Mesangial cell (primary cell): ENCODE results near the genes OR6X1, OR10D3, OR8G5 and PKNOX2.

DNA sequence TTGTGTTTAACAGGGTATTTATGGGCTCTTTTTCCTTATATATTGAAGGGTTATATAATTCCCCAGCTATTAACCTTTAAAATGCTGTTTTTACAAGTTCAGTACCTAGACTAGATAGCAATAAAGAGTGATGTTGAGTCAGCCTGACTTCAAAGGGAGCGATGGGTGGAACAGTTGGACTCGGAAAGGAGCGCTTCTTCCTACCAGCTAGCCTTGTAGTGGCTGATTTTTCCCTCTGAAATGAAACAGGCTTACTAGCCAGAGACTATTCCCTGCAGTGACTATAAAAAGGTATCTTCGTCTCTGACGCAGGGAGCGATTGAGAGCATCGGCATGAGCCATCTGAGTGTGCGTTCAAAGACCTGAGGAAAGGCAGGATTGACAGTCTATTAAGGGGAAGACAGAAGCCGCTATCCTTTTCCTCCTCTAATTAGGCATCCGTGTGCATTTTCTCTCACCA, 66.0 kb upstream of the GRAMD1B start:
- RAMPAGE, long total RNA = no peak

DNA sequence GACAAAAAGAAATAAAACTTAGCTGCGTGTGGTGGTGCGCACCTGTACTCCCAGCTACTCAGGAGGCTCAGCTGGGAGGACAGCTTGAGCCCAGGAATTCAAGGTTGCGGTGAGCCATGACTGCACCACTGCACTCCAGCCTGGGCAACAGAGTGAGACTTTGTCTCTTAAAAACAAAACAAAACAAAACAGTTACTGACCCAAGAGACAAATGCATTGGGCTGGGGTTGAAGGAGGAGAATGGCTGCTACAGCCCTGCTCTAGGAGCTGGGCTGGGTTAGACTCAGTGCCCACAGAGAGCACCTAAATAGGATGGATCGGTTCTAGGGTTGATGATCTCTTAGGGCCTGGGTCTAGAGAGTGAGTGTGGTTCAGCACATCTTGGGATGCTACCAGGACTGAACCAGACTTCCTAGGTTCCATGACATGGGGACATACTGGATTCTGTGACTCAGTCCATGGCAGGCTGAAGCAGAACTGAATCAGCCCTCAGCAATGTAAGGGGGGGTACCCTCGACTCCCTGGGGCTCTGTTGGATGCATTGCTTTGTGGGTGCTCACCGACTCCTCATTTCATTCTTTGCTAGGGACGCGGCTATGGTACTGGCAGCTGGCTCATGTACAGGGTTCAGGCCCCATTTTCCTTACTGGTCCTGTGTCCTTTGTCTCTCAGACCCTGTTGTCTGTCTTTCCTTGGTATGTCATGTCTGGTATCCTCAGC, 883 bp upstream of the GRAMD1B start:
- RAMPAGE, long total RNA = no peak

DNA sequence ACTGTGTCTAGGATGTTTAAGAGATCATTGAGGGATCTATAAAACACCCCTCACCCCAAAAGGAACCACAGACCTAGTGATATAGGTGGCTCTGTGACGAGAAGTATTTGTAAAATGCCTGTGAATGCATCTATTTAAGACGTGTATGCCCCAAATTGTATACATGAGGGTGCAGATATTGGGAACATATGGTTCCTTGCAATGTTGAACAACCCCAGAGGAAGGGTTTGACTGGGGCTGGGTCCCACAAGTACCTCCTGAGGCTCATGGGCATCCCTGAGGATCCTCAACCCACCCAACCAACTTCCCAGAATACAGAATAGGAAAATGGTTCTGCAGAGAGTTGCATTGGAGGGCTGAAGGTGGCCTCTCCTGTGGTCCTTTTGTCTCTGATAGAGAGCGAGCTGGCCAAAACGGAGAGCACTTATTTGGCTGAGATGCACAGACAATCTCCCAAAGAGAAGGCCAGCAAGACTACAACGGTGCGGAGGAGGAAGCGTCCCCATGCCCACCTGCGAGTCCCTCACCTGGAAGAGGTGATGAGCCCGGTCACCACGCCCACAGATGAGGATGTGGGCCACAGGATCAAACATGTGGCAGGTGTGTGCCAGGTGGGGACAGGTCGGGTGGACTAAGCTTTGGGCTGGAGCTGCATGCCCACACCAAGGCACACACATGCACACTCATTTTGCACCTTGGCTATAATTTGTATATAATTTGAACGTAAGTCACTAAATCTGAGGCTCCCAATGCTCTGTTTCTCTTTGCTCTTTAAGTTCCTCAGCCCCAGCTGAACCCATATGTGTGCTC, 41.2 kb downstream of the SCN3B start:
- RAMPAGE, long total RNA = no peak

DNA sequence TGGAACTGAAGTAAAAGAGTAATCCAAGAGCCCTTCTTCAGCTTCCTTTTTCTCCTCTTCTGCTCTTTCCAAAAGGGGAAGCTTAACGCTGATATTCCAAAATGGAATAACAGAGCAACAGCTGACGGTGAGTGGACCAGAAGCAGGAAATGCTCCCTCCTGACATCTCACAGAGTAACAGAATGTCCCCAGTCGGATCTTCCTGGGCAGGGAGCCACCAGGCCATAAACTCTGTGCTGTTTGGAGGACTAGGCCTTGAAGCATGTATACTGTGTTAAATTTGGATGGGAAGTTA, 920 bp upstream of the SCN3B start:
- RAMPAGE, long total RNA = no peak

- RAMPAGE, long total RNA = no peak
Observed at GRCh38 chr11:123742236-123742801, 859 bp upstream of the ZNF202 start.

GRCh38 chr11:123754337-123754789, at the start of gene OR6X1:
OR6X1 (minus strand) TSS chr11:123754518.
- RAMPAGE, long total RNA = no peak

- RAMPAGE, long total RNA = no peak
Observed at GRCh38 chr11:124183168-124183539, at the start of gene OR10D3. OR10D3 (plus strand) TSS chr11:124183345.

GRCh38 chr11:124256261-124256590, at the start of gene OR8G5:
OR8G5 (plus strand) TSS chr11:124256376.
- RAMPAGE, long total RNA = no peak

DNA sequence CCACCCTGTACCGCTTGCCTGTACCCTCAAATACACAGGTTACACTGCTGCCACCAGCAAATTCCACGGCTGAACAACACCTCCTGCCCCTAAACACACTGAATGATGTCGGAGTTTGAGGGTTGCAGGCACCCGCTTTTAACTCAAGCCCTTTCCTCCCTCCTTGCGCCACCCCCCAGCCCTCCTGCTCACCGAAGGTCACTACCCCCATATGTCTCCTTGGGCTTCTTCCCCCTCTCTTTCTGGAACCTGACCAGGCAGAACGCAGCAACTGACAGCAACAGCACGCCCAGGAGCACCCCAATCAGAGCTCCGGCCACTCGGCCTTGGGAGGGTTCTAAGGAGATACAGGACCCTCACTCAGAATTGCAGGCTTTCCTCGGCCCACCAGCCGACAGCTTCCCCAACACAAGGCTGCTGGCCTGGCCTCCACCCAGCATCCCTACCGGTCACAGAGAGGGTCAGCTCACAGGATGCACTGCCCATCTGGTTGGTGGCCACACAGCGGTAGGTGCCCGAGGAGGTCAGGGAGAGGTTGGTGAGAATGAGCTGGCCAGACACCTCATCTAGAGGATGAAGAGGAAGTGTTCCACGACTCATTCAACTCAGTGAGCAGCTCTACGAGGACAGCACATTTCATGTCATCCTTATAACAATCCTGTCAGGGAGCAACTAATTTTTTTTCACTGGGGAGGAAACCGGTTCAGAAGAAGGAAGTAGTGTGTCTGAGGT, 3.7 kb downstream of the VSIG2 start:
- RAMPAGE, long total RNA = no peak

GRCh38 chr11:124798870-124799295, 1.3 kb downstream of the MSANTD2 start:
- RAMPAGE, long total RNA = no peak

GRCh38 chr11:124878183-124878703, 13.0 kb downstream of the ROBO3 start:
- RAMPAGE, long total RNA = no peak

GRCh38 chr11:124879661-124880635, 14.7 kb downstream of the ROBO3 start:
- RAMPAGE, long total RNA = no peak

- RAMPAGE, long total RNA = no peak
Observed at GRCh38 chr11:124881964-124882931, 15.4 kb downstream of the ROBO4 start.

DNA sequence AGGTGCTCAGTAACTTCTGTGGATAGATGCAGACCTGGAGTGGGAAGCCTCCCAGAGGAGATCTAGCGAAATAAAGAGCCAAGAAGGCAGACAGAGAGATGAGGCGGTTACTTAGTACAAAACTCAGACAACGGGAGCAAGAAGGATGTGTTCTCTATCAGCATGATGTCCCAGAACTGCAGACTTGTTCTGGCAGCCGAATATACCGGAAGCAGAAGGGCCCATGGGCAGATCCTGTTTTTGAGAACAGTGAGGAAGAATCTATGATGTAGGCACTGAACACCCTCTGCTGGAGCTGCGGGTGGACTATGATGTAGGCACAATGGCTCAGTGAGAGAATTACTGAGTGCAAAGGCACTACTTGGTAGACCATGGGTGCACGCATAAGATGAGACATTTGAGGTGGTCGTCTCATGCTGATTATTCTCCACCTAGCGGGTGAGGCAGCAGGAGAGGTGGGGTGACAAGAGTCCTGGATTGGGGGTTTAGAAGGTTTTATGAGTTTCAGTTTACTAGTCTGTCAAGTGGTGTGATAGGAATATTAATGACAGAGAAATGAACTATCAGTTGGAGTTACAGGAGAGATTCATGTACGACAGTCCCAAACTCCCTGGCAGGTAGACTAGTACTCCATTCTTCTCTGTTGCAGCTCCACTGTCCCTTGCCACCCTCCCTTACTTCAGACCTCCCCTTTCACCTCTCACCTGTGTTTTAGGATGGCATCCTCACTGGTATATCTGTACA, 4.5 kb downstream of the ROBO4 start:
- RAMPAGE, long total RNA = no peak

GRCh38 chr11:125075763-125076244, 12.7 kb downstream of the SLC37A2 start:
- RAMPAGE, long total RNA = no peak

- RAMPAGE, long total RNA = no peak
Observed at GRCh38 chr11:125086629-125087131, 23.6 kb downstream of the SLC37A2 start.

DNA sequence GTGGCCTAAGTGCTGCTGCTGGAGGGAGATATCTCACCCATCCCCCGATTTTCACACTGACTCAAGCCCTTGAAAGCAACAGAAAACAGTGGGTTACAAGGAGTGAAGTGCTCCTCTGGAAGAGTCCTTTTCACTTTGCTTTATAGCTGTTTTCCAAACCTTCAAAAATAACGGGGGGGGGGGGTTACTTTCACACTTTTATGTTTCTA, 843 bp downstream of the TMEM218 start:
- RAMPAGE, long total RNA = no peak

DNA sequence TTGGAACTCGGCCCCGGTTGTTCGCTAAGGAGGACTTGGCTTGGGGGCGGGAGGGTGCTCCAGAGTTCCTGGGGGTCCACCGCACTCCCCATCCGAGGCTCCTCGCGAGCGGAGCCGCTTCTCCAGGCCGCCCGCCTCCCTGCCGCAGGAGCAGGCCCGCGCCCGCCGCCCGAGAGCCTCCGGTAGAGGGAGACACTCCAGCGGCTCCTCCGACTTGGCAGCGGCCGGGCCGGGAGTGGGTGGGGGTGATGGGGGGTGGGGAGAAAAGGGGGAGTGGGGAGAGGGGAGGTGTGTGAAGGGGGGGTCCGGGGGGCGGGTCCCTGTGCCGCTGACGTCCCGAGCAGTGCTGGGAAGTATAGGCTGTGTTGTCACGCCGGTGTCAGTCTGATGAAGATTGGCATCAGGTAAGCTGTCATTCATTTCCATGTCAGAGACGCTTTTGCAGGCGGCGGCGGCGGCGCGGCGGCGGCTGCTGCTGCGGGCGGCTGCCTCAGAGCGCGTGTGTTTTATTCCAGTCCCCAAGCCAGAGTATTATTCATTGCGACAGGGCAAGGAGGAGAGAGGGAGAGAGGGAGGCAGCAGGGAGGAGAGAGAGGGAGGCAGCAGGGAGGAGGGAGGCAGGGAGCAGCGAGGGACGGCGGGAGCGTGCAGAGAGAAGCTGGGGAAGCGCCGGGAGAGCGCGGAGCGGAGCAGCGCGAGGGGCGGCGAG, at the start of gene PKNOX2:
PKNOX2 (plus strand) TSS at position 379 of the 709 bp plus-strand sequence.
- RAMPAGE, long total RNA = start-site peak on the plus strand centred at position 359 of the sequence, 57 bp wide, 22 reads

DNA sequence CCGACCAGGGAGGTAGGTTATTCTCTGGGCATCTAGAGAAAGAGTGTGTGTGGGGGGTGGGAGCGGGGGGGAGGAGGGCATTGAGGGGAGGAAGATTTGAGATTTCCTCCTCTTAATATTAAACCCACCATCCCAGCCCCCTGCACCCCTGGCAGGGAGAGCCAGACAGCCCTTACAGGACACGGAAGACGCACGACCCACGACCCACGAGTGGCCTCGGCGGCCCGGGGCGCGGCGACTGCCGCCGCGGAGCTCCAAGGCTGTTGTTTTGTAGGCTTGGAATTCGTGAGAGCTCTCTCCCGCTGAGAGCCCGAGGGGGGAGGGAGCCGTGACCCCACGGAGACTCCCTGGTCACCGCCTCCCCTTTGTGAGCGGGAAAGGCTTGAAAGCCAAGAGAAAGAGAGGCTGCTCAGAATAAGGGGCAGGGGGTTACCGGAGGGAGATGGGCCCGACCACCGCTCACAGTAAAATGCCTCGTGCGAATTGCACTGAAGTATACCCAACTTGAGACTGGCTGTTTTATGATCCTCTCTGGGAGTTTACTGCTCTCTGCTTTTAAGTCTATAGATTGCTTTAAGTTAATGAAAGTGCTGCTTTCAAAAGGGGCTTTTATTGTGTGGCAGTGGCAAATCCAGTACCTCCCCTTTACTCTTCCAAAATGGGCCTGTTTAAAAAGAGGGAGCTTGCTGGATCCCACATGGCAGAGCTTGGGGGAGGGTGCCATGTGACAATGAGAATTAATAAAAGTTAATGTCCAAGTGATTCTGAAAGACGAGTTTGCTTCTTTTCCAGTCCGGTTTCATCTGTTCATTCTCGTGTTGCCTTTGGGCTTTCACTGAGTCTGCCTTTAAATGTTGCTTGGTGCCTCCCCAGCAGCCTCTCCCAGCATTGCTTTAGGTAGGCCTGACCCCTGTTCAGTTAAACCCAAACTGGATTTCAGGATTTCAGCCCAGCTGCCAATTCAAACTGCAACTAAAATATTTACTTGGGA, 2.9 kb downstream of the PKNOX2 start:
- RAMPAGE, long total RNA = no peak

DNA sequence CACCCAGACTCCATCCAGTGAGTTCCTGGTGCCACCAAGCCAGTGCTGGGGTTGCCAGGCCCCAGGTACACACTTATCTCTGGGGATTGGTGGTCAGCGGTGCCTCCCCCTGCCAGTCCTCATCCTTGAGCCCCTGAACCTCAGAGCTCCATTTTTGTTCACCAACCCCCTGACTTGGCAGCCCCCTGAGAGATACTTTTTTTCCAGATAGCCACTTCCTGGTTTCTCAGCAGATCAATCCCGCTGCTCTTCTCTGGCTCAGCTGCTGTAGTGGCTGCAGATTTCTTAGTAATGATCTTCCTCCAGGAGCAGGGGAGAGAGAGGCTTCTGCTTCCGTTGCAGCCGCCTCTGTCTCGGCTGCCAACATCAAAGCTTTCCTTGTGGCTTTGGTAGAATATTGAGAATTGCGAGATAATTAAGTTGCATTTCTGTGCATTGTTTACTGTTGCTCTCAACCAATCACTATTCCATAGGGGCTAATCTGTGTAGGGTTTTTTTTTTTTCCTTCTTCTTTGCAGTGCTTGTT, 92.0 kb downstream of the PKNOX2 start:
- RAMPAGE, long total RNA = no peak